Adrenal gland (tissue), 7 donors: ENCODE data around the genes SP140L and ITM2C.

DNA sequence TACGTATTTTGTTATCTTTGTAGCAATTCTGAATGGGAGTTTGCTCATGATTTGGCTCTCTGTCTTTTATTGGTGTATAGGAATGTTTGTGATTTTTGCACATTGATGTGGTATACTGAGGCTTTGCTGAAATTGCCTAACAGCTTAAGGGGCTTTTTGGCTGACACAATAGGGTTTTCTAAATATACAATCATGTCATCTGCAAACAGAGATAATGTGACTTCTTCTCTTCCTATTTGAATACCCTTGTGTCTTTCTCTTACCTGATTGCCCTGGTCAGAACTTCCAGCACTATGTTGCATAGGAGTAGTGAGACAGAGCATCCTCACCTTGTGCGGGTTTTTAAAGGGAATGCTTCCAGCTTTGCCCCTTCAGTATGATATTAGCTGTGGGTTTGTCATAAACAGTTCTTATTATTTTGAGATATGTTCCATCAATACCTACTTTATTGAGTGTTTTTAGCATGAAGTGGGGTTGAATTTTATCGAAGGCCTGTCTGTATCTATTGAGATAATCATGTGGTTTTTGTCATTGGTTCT is 192.9 kb downstream of the PID1 start:
- PRO-cap, 3 experiments = no peak in any of the 3 experiments
- RAMPAGE, long total RNA, 4 experiments = no peak in any of the 4 experiments
- RRBS = no CpG with 5 or more reads among the region's 3 CpGs

DNA sequence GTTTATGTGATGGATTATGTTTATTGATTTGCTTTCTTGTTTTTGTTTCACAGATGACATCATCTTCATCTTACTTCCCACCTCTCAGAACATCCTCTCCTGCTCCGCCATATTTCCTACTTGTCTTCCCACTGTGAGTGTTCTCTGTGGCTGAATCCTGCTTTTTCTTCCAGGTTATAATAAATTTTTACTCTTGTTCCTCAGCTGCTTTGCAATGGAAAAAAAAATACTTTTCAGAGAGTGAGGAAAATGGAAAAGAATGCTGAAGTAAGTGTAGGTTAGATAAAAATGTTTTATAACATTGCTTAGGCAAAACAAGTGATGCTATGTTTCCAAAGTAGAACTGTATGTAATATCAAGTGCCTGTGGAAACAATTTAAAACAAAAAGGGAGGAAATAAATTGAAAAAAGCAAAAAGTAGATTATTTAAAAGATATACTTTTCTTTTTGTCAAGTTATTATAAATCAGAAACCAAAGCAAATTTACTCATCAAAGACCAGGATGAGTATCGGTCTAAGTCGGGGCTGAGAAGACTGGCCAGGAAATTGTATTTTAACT is 192.3 kb downstream of the PID1 start:
- PRO-cap, 3 experiments = no peak in any of the 3 experiments
- RAMPAGE, long total RNA, 4 experiments = no peak in any of the 4 experiments
- RRBS = no CpG with 5 or more reads among the region's 3 CpGs

DNA sequence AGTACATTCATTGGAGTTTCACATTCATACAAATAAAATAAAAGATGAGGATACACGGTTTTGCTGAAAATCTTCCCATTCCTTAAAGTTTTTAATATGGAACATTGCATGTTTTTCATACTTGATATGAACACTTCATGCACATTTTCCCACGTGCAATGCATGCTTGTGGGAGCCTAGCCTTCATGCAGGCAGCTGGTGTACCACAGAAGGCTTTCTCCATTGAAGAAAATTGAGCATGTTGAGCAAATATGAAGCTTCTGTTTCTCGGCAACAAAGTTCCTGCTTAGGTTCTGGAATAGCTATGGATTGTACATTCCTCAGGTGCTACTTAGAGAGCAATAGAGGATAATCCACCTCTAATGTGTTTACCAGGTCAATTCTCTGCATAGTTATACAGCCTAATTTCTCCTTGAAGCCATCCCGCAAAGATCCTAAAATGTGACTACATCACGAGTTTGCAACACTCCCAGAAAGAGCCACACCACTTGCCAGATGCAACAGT is 145.4 kb downstream of the PID1 start:
- PRO-cap, 3 experiments = no peak in any of the 3 experiments
- RAMPAGE, long total RNA, 4 experiments = no peak in any of the 4 experiments
- RRBS = no CpG with 5 or more reads among the region's 5 CpGs

DNA sequence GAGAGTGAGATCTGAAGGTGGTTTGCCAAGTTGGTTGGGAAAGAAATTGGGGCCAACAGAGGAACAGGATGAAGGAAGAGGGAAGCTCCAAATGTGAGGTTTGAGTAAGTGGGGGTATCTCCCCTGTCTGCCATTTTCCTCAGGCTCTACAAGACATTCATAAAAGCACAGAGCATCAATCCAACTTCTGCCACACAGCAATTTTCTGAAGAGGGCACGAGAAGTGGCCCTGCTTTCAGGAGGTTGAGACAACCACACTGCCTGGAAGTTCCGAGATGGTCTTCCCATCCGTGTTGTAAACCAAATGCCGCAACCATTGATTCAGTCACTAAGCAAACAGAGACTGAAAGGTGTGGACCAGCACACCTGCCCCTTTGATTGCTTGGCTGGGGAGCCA is 111.2 kb downstream of the PID1 start:
- PRO-cap, 3 experiments = no peak in any of the 3 experiments
- RAMPAGE, long total RNA, 4 experiments = no peak in any of the 4 experiments
- RRBS = no CpG with 5 or more reads among the region's 4 CpGs

GRCh38 chr2:229261001-229261371 is 10.1 kb downstream of the PID1 start:
- PRO-cap, 3 experiments = no peak in any of the 3 experiments
- RAMPAGE, long total RNA, 4 experiments = no peak in any of the 4 experiments
- RRBS = no CpG with 5 or more reads among the region's 2 CpGs

GRCh38 chr2:229391959-229392528 is 121.0 kb upstream of the PID1 start:
- PRO-cap, 3 experiments = peak in 2 of 3 experiments; most common plus-strand start chr2:229392398 (in 2); most common minus-strand start chr2:229392249 (in 1)
- RAMPAGE, long total RNA, 4 experiments = no peak in any of the 4 experiments
- RRBS = no CpG with 5 or more reads among the region's 1 CpG

DNA sequence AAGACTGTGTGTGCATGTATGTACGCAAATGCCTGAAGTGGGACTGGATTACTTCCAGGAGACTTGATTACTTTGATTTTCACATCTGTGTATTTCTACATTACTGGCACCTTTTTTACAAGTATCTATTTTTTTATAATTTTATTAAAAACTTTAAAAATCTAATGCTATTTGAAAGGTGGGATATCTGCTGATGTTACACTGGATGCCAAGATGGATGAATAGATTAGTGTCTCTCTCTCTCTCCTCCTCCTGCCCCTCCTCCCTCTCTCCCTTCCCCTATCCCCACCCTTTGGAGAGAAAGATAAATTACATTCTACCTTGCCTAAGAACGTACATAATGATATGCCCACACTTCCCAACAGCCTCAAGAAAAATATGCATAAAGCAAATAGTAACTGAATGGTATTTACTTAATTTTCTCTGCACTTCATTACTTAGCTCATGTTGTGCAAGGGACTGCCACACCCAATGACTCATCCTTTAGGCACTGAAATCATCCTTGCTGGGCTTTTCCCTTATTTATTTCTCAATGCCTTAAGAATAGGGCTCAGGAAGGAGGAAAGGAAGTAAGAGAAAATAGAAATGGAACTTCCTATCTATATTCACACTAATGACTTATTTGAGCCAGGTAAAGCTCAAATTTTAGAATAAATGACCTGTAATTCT is 137.2 kb upstream of the PID1 start:
- PRO-cap, 3 experiments = no peak in any of the 3 experiments
- RAMPAGE, long total RNA, 4 experiments = no peak in any of the 4 experiments
- RRBS = no CpG with 5 or more reads among the region's 2 CpGs

DNA sequence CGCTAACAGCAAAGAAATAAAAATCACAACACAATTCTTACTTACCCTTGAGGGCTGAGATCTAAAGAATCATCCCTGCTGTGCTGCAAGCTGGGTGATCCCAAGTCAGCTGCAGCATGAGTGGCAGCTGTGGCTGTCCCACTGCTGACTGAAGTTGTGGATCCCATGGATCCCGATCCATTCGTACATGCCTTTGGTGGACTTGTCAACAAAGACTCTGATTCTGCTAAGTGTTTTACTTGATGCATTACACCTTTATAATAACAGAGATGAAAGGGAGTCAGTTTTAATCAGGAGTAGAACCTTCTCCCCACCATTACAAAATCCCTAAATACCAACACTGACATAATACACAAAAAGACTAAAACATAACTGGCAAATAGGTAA is 87.8 kb upstream of the DNER start:
- PRO-cap, 3 experiments = no peak in any of the 3 experiments
- RAMPAGE, long total RNA, 4 experiments = no peak in any of the 4 experiments
- RRBS = no CpG with 5 or more reads among the region's 3 CpGs

GRCh38 chr2:230202398-230203166 is 17.2 kb downstream of the SP110 start:
- PRO-cap, 3 experiments = no peak in any of the 3 experiments
- RAMPAGE, long total RNA, 4 experiments = start-site peak on the minus strand in 1 of 4 experiments, at chr2:230202616-230202704 at its widest, 11 reads per replicate
- RRBS = no CpG with 5 or more reads among the region's 10 CpGs

- PRO-cap, 3 experiments = peak in 3 of 3 experiments; most common plus-strand start chr2:230327174 (in 2); most common minus-strand start chr2:230327095 (in 1)
- RAMPAGE, long total RNA, 4 experiments = start-site peak on the plus strand in 4 of 4 experiments, at chr2:230327174-230327220 at its widest, 69 to 413 reads per replicate
- RRBS = no CpG with 5 or more reads among the region's 11 CpGs
Observed at GRCh38 chr2:230326725-230327420, at the start of gene SP140L. TSS of gene SP140L (plus strand) at chr2:230327193.

GRCh38 chr2:230409638-230409934 is 6.4 kb upstream of the SP100 start:
- PRO-cap, 3 experiments = no peak in any of the 3 experiments
- RAMPAGE, long total RNA, 4 experiments = no peak in any of the 4 experiments

DNA sequence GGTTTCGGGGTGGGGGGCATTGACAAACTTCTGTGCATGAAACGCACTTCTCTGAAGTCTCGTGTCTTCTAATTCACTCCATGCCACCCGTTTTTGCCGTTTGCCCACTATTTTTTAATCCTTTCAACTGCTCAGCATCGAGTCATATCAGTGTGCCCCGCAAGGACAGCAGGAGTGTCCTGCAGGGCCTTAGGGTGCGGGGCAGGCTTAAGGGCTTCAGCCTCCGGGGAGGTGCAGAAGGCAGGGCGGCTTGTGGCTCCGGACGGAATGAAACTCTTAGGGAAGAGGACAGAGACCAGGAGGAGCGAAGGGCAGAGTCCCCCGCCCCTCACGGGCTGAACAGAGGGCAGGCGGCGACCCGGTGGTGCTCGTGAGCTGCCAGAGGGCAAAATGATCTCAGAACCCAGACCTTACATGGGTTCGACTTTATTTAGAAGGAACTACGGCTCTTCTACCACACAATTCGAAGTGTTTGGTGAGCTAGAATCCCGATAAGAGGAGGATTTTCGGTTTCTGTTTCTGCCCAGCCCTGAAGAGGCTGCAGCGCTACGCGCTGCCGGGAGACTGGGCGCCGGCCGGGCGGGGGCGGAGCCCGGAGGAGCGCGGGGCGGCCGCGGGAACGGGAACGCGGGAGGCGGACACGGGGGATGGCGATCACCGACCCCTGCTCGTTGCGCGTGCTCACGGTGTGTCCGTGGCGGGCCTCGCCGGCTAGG is 4.4 kb upstream of the SP100 start:
- PRO-cap, 3 experiments = peak in 3 of 3 experiments; most common plus-strand start position 619 of the sequence (in 3); most common minus-strand start position 269 of the sequence (in 3)
- RAMPAGE, long total RNA, 4 experiments = no peak in any of the 4 experiments
- RRBS = 1% methylated on average over 21 of the region's 54 CpGs

GRCh38 chr2:230441297-230441991 is 25.4 kb downstream of the SP100 start:
- PRO-cap, 3 experiments = no peak in any of the 3 experiments
- RAMPAGE, long total RNA, 4 experiments = no peak in any of the 4 experiments
- RRBS = no CpG with 5 or more reads among the region's 3 CpGs

- PRO-cap, 3 experiments = no peak in any of the 3 experiments
- RAMPAGE, long total RNA, 4 experiments = no peak in any of the 4 experiments
- RRBS = no CpG with 5 or more reads among the region's 12 CpGs
Observed at GRCh38 chr2:230526165-230527112, 110.4 kb downstream of the SP100 start.

DNA sequence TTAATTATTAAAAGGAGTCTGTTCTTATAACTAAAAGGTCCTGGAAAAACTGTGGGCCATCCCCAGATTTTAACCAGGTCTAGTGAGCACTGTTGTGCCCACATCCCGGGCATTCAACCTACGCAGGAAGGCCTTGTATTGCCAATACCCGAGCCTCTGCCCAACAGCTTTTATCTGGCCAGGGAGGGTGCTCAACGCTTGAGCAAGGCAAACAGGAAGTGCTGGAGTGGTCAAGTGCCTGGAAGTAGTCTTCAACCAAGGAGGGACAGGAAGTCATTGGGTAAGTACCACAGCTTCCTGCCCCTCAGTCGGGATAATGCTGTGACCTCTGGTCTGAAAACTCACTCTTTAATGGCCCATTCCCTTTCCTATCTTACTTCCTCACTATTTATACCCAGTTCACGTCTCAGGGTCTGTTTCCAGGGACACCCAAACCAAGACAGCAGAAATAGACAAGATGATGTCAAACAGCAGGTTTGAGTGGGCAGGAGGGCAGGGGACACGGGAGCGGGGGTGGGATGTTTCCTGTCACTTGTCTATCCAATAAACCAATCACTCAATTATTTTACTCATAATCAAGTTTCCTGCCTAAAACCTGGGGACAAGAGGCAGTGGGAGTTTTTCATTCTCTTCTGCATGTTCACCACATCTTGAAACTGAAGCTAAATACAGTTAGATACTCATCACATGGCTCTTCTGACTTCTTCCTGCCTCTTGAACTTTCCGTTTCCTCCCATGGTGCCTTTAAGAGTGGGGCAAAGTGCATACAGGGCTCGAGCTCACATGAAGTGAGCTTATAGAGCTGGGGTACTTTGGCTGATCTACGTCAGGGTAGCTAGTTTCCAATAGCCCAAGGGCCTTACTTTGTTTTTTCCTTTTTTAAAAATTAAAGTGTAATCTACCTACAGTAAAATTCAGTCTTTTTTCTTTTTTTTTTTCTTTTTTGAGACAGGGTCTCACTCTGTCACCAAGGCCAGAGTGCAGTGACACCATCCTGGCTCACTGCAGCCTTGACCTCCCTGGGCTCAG is 68.9 kb upstream of the CAB39 start:
- PRO-cap, 3 experiments = peak in 1 of 3 experiments; most common plus-strand start position 311 of the sequence (in 1); most common minus-strand start position 176 of the sequence (in 1)
- RAMPAGE, long total RNA, 4 experiments = no peak in any of the 4 experiments
- RRBS = no CpG with 5 or more reads among the region's 11 CpGs

- PRO-cap, 3 experiments = no peak in any of the 3 experiments
- RAMPAGE, long total RNA, 4 experiments = no peak in any of the 4 experiments
- RRBS = no CpG with 5 or more reads among the region's 4 CpGs
Observed at GRCh38 chr2:230748855-230749296, 36.2 kb downstream of the CAB39 start.

DNA sequence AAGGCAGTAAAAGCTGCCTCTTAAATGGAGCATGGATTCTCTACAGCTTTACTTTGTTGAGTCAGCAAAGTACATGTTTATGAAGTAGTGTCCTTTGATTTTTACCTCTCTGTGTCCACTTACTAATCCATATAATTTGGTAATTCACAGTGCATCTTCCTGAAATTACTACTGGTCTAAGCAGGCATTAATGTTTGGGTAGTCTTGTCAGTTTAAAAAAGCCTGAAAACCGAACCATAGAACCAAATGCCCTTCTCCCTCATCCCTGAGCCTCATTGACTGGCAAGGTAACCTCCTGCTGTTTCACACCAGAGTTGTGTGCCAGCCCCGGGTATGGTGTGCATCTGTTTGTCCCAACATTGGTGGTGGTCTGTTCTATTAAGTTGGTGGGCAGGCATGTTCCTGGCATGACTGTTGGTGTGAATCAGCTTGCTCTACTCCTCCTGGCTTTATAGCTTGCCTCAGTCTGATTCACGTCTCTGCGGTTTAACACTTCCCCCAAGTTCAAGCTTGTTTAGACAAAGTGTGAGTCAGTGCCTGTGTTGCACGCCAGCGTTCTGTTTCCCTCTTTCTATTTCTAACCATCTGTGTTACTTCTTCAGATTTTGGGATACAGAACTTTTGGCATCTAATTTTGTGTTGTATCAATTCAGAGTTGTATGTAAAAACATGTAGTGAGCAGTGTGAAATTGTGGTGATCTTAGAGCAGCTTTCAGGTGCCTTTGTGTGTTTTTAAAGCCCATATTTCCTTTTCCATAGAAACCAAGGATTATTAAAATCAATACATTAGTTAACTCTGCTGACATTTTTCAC is 70.8 kb upstream of the ITM2C start:
- PRO-cap, 3 experiments = peak in 2 of 3 experiments; most common plus-strand start position 521 of the sequence (in 1); most common minus-strand start position 421 of the sequence (in 1)
- RAMPAGE, long total RNA, 4 experiments = no peak in any of the 4 experiments
- RRBS = no CpG with 5 or more reads among the region's 6 CpGs

- PRO-cap, 3 experiments = no peak in any of the 3 experiments
- RAMPAGE, long total RNA, 4 experiments = no peak in any of the 4 experiments
- RRBS = 5% methylated on average over 38 of the region's 62 CpGs
Observed at GRCh38 chr2:230828255-230828946, 36.3 kb upstream of the ITM2C start.

DNA sequence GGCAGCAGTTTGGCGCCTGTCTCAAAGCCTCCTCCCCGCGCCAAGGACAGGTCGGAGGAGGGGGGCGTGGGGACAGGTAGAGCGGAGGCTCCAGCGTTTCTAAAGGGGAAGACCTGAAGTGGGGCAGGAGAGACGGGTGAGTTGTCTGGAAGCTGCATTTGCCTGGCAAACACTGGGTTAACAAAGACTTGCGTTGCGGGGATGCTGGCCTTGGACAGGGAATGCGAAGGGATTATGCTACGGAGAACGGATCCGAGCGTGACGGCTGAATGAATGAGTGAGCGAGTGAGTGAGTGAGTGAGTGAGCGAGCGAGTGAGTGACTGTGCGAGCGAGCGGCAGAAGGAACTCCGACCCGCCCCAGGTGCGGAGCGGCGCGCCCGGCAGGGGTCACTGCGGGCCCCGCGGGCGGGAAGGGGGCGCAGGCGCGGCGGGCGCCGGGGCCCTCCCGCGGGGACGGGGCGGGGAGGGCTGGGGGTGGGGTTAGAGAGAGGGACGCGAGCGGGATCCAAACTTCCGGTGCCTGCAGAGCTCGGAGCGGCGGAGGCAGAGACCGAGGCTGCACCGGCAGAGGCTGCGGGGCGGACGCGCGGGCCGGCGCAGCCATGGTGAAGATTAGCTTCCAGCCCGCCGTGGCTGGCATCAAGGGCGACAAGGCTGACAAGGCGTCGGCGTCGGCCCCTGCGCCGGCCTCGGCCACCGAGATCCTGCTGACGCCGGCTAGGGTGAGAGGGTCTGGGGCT is at the start of gene ITM2C:
Gene ITM2C (plus strand): TSS at position 520 of the 741 bp plus-strand sequence.
- PRO-cap, 3 experiments = peak in 3 of 3 experiments; most common plus-strand start position 526 of the sequence (in 3); most common minus-strand start position 343 of the sequence (in 1)
- RAMPAGE, long total RNA, 4 experiments = start-site peak on the plus strand in 4 of 4 experiments, centred at positions 531 to 552 of the sequence, 336 to 2,600 reads per replicate
- RRBS = 1% methylated on average over 34 of the region's 72 CpGs

DNA sequence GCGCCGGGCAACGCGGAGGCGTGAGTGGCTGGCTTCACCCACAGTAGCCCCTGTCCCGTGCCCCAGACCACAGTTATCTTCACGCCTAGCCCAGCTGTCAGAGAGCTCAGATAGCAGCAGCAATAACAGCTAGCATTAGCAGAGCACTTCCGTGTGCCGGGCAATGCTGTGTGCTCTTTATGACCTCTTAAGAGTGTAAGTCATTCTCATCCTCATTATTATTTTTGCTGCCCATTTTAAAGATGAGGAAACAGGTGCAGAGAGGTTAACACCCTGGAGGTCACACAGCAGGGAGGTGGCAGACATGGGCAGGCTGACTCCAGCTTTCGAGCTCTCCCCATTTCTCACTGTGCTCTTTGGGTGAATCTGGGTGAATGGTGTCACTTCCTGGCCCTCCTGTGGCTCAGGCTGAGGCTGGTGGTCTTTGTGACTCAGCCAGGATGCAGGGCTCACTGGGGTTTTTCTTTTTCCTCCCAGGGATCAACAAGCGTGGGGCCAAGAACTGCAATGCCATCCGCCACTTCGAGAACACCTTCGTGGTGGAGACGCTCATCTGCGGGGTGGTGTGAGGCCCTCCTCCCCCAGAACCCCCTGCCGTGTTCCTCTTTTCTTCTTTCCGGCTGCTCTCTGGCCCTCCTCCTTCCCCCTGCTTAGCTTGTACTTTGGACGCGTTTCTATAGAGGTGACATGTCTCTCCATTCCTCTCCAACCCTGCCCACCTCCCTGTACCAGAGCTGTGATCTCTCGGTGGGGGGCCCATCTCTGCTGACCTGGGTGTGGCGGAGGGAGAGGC is 13.0 kb downstream of the ITM2C start:
- PRO-cap, 3 experiments = no peak in any of the 3 experiments
- RAMPAGE, long total RNA, 4 experiments = no peak in any of the 4 experiments
- RRBS = no CpG with 5 or more reads among the region's 22 CpGs